Esophagus squamous epithelium (tissue), 4 donors: ENCODE measurements around a stretch of chr11.

DNA sequence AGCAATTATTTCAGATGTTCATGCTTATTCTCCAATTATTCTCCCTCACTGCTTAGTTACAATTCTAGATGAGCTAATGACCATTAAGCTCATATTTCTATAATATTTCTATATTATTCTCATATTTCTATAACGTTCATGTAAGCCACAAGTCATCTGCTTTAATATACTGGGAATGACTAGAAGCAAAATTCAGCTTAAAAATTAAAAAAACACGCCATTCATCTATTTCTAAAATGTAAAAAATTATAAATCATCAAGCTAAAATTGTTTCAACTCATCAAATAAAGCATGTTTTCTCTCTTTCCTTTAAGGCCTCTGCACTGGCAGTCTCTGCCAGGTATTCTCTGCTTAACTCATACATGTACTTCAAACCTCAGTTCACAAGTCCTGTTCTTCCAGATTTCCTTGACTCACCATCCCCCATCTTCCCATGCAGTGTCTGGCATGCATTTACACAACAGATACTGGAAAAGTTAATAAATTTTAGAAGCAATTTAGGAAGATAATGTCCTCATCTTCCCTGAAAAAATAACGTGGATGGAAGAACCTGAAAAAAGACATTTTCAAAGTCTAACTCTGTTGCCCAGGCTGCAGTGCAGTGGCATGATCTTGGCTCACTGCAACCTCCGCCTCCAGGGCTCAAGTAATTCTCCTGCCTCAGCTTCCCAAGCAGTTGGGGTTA lies 32.6 kb downstream of the CSTF3 start:
- PRO-cap: no peak
- RAMPAGE, long total RNA, 4 experiments: no peak in any of the 4 experiments

- PRO-cap: no peak
- RAMPAGE, long total RNA, 4 experiments: no peak in any of the 4 experiments
These were observed 18.2 kb upstream of the CSTF3 start for GRCh38 chr11:33179481-33179782.

GRCh38 chr11:33359498-33359853 lies 16.4 kb upstream of the KIAA1549L start:
- PRO-cap: no peak
- RAMPAGE, long total RNA, 4 experiments: no peak in any of the 4 experiments

DNA sequence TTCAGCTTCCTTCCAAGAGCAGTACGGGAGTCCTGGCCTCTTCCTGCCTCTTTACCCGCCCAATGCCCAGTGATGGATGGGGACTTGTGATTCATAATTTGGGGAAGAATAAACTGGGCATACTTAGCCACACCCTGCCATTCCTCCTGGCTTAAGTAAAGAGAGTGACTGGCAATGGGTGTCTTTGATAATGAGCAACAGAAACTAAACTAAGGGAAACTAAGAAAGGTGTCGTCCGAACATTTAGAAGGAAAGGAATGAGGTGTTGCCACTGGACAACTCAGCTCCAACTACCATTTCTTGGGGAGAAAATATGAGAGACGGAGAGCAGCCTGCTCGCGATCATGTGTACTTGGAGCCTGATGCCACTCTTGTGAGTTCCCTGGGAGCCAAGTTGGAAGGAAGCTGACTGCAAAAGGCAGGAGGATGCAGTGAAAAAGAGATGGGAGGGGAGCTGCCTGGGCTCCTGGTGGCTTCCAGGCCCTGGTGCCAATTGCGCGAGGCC lies 11.3 kb downstream of the C11orf91 start:
- PRO-cap: bidirectional peak, plus-strand start at position 303 of the sequence, minus-strand start at position 64 of the sequence
- RAMPAGE, long total RNA, 4 experiments: no peak in any of the 4 experiments

DNA sequence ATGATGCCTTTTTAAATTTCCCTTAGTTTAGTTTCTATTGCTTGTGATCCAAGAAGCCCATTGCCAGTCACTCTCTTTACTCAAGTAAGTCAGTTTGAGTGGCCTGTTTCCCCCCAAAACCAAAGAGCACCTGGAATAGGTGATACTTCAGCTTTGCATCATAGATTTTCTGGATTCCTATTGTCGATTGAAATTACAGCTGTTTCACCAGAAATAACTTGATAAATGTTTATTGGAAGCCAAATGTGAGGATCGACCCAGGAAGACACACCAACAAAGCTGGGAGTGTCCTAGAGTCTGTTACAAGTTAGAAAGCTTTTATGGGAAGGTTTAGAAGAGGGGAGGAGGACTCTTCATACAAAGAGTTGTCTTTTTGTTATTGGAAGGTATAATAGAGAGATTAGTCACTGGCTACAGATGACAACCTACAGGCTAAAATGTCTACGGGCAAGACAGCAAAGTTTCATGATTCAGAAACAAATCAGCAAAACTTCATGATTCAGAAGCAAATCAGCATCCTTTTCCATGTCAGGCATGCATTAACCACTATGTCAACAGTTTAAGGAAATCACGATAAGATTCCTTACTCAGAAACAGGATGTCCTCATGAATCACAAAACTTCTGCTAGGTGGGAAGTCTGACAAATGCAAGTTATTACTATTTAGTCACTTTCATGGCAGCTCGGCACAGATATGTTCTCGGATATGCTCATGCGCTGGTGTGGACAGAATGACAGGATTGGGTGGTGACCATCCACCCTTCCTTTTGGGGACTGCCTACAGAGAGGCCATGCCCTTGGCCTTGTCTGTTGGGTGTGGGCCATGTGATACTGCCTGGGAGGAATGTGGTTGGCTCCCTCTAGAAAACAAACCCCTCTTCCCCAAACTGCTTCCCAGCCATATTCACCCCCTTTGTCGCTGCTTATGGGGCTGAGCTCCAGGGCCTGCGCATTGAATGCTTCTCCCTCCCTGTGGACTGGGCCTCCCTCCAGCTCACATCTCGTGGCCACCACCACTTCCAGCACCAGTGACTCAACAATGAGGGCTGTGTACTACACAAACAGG lies 10.3 kb downstream of the C11orf91 start:
- PRO-cap: unidirectional peak, minus-strand start at position 292 of the sequence; bidirectional peak, plus-strand start at position 669 of the sequence, minus-strand start at position 775 of the sequence
- RAMPAGE, long total RNA, 4 experiments: no peak in any of the 4 experiments

GRCh38 chr11:33701391-33702352 lies 1.0 kb upstream of the C11orf91 start:
- PRO-cap: bidirectional peak, plus-strand start at chr11:33701457, minus-strand start at chr11:33701453; bidirectional peak, plus-strand start at chr11:33702102, minus-strand start at chr11:33701956
- RAMPAGE, long total RNA, 4 experiments: no peak in any of the 4 experiments

GRCh38 chr11:33756944-33757276 lies 17.4 kb downstream of the FBXO3 start:
- PRO-cap: no peak
- RAMPAGE, long total RNA, 4 experiments: no peak in any of the 4 experiments

- PRO-cap: unidirectional peak, minus-strand start at chr11:33930489
- RAMPAGE, long total RNA, 4 experiments: no peak in any of the 4 experiments
These were observed 38.5 kb upstream of the LMO2 start for GRCh38 chr11:33930218-33930994.

GRCh38 chr11:34091665-34092404 lies 13.6 kb upstream of the NAT10 start:
- PRO-cap: no peak
- RAMPAGE, long total RNA, 4 experiments: no peak in any of the 4 experiments

GRCh38 chr11:34310947-34311614 lies 46.7 kb downstream of the ABTB2 start:
- PRO-cap: no peak
- RAMPAGE, long total RNA, 4 experiments: no peak in any of the 4 experiments

- PRO-cap: no peak
- RAMPAGE, long total RNA, 4 experiments: no peak in any of the 4 experiments
These were observed 1.3 kb upstream of the ABTB2 start for GRCh38 chr11:34359017-34359567.

- PRO-cap: unidirectional peak, minus-strand start at chr11:34572660
- RAMPAGE, long total RNA, 4 experiments: no peak in any of the 4 experiments
These were observed 48.5 kb upstream of the EHF start for GRCh38 chr11:34572514-34572733.

DNA sequence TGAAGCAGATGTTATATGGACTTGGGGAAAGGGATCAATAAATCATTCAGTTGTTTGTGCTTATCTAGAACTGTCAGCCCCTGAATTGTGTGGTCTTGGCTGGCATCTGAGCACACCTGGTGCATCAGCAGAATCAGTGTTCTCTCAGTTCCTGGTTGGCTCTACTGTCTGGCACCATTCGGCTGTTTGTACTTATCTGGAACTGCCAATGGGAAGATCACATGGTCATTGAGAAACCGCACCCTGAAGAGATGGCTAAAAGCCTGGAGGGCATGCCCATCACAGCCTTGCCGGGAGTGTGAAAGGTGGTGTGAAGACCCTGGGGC lies 37.1 kb upstream of the EHF start:
- PRO-cap: no peak
- RAMPAGE, long total RNA, 4 experiments: no peak in any of the 4 experiments

DNA sequence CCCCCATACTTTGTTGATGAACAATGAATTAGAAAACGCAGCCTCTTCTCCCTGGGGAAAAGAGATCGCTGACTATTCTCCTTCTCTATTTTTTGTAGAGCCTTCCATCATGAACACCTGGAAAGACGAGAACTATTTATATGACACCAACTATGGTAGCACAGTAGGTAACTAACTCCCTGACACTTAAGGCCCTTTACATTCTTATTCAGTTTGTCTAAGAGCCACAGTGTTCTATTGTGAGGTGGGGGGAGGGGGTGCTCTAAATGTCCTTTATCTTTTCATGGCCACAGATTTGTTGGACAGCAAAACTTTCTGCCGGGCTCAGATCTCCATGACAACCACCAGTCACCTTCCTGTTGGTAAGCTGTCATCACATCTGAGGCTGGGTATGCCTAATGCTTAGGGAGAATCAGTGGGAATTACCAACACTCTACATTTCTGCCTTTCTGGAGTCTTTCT lies 30.6 kb downstream of the EHF start:
- PRO-cap: no peak
- RAMPAGE, long total RNA, 4 experiments: start-site peak on the plus strand in 1 of 4 experiments, centred at position 321 of the sequence, 94 reads per replicate

DNA sequence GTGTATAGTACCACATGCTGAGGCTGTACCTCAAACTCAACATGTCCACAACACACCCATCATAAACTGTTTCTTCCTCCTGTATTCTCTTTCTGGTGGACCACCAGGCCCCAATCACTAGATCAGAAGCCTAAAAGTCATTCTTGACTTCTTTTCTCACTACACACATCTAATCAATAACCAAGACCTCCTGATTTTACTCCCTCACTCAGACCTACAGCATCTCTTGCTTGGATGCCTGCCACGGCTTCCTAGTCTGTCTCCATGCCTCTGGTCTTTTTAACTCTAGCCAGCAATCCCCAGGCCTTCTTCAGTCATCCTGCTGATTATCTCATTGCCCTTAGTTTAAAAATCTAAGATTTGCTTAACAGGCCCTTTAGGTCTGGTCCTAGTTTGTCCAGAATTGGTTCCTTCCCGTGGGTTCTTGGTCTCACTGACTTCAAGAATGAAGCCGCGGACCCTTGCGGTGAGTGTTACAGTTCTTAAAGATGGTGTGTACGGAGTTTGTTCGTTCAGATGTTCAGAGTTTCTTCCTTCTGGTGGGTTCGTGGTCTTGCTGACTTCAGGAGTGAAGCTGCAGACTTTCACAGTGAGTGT lies 3.2 kb downstream of the APIP start:
- PRO-cap: no peak
- RAMPAGE, long total RNA, 4 experiments: no peak in any of the 4 experiments

DNA sequence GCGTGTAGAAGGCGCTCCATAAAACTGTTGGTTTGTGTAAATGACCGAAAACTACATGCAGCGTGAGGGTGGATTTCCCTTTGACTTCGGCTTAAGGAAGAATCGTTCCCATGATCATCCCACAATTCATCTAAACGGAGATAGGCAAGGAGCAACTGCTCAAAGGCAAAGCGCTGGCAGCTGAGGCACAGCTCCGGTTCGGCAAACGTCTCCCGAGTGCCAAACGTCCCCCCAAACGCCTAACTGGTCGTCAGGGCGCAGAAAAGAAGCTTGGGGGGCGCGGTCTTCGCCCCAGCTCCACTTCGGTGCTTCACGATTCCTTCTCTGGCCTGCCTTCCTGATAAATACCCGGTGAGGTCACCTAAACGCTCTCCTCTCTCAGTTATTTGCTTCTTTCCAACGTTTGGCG lies 587 bp downstream of the APIP start:
- PRO-cap: bidirectional peak, plus-strand start at position 129 of the sequence, minus-strand start at position 132 of the sequence
- RAMPAGE, long total RNA, 4 experiments: no peak in any of the 4 experiments

GRCh38 chr11:34916749-34916823 lies 168 bp downstream of the PDHX start:
- PRO-cap: no peak
- RAMPAGE, long total RNA, 4 experiments: no peak in any of the 4 experiments

DNA sequence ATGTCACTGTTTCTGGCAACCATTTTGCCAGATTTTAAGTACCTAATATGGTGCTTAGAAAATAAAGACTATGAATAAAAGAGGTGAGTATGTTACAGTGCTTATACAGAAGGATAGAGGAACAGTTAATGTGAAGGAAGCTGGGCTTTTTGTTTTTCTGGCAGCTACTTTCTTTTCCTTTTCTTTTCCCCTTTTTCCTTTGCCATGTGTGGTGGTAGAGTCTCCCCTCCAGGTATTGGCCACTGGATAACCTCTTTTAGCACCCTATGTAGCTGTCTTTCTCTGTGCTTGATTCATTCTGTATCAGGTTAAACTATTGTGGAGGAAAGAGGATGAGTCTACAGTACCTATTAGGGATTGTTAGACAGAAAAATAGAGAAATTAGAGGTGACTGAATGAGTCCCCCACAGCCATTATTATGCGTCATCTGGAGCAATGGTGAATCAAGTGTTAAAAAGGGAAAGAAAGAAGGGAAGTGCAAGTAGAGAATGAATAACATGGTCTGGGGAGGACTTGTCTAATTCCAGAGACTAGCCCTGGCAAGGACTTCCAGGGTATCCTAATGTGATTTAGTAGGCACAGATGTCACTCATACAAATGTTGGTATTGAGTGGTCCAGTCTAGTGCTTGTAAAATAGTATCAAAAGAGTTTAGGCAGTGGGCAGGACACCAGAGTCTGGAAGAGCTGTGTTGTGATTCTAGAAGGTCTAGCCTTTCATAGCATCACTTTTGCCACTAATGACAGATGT lies 19.1 kb downstream of the PDHX start:
- PRO-cap: no peak
- RAMPAGE, long total RNA, 4 experiments: no peak in any of the 4 experiments

GRCh38 chr11:35012637-35013165 lies 96.3 kb downstream of the PDHX start:
- PRO-cap: no peak
- RAMPAGE, long total RNA, 4 experiments: no peak in any of the 4 experiments

- PRO-cap: unidirectional peak, plus-strand start at chr11:35145566
- RAMPAGE, long total RNA, 4 experiments: no peak in any of the 4 experiments
These were observed 6.3 kb downstream of the CD44 start for GRCh38 chr11:35145210-35145771.